Placental epithelial cell (primary cell): Measurements from ENCODE around the gene NMNAT2.

GRCh38 chr1:183043680-183044436 is 20.6 kb downstream of the LAMC1 start:
- CAGE, long polyA plus RNA = no peak

GRCh38 chr1:183132176-183132624 is 53.9 kb upstream of the LAMC2 start:
- CAGE, long polyA plus RNA = no peak

DNA sequence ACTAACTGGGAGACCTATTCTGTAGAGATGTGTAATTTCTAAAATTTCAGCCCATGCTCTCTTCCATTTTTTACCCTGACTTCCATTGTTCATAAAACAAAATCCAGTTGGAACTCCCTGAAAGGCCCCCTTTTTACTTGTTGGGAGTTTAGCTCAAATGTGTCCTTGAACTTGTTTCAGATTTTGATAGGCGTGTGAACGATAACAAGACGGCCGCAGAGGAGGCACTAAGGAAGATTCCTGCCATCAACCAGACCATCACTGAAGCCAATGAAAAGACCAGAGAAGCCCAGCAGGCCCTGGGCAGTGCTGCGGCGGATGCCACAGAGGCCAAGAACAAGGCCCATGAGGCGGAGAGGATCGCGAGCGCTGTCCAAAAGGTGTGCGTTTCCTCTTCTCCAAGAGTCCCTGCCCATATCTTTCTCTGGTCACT is 49.8 kb upstream of the LAMC2 start:
- CAGE, long polyA plus RNA = no peak

DNA sequence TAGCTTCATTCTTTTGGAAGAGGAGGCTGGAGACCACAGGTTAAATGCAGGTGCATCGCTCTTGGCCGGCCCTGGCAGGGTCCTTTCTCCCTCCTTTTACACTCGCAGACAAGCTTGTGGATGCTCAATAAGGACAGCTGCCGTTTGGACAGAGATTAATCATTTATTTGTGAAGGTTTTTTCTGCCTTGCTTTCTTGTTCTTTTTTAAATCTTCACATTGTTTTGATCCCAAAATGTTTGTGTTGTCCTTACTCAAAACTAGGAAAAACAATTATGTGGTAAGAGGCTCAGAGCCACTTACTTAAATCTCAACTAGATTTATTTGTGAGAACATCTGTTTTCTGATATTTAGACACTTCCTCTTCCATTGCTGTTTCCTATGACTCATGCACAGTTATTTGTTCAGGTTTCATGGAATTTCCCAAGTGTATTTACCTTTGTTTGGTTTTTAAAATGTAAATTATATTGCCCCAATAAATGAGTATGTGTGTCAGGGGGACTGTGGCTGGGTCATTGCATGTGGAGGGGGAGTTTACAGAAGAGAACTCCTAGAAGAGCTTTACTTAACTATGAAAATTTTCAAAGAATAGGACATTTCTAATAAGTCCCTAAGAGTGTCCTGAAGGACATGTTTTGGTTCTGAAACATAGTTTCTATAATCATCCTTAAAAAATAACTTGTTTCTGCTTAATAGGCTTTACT is 46.5 kb upstream of the LAMC2 start:
- CAGE, long polyA plus RNA = no peak

DNA sequence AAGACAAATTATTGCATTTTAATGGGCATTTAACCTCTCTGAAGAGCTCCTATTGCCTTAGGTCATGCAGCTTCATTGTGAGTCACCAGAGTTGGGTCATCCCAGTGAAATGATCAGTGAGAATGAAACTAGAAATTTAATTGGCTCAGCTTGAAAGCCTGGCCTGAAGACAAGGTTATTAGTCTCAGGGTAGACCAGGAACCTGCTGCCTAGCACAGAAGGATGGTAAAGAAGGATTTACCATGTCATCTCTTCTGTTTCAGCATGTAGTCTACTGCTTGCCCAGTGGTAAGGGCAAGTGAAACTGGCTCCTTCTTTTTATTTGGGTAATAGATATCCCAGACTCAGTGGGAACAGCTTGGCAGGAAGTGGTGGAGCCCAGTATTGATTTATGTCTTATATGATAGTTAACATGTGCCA is 23.5 kb downstream of the LAMC2 start:
- CAGE, long polyA plus RNA = no peak

- CAGE, long polyA plus RNA = no peak
Observed at GRCh38 chr1:183218095-183218852, 32.2 kb downstream of the LAMC2 start.

DNA sequence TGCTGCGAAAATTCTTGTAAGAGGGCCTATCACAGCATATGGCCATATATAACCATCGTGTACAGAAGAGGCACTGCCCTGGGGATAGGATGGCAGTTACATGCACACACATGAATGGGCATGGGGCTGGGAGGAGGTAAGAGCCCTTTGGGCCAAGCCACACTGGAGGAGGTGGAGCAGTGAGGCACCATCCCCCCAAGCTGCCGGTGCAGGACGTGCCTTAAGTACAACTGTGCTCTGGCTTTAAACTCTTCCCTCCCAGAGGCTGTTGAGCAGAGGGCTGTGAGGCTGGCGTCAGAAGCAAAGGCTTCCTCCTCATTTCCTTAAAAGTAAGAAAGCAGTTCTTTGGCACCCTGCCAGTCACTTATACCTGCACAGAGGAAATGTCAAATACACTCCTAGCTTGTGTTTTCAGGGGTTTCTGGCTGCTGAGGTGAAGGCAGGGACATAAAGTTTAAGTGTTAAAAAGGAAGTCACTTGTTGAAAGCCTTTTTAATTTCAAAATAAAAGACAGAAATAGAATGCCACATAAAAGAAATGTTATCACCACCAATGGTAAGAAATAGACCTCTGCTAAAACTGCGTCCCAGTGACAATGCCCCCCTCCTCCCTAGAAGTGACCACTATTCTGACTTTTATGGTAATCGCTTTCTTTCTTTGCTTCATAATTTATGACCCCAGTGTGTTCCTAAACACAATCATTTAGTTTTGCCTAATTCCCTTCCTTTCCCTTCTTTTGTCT is 33.0 kb downstream of the LAMC2 start:
- CAGE, long polyA plus RNA = no peak

- CAGE, long polyA plus RNA = no peak
Observed at GRCh38 chr1:183251936-183252626, 66.0 kb downstream of the LAMC2 start.

GRCh38 chr1:183417546-183418916 is at the start of gene NMNAT2:
NMNAT2 (minus strand) TSS chr1:183418380.
- CAGE, long polyA plus RNA = no peak

- CAGE, long polyA plus RNA = no peak
Observed at GRCh38 chr1:183568197-183568805, 22.0 kb downstream of the NCF2 start.

GRCh38 chr1:183583334-183583583 is 7.0 kb downstream of the NCF2 start:
- CAGE, long polyA plus RNA = no peak

GRCh38 chr1:183900012-183900399 is 95.1 kb downstream of the RGL1 start:
- CAGE, long polyA plus RNA = no peak

DNA sequence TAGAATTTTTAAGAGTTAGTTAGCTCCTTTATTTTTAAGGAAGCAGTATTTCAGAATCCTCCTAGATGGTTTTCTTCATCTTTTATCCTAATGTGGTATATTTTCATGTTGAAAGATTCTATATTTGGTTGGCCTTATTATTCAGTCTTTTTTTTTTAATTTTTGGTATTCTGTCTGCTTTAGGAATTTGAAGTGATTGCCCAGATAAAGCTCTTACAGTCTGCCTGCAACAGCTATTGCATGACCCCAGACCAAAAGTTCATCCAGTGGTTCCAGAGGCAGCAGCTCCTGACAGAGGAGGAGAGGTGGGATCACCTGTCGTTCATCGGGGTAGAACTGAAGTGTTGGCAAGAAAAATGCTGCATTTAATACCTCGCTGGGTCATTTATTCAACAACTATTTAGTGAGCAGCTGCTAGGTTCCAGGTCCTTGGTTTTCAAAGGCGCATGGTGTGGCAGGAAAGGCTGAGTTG is 99.8 kb downstream of the RGL1 start:
- CAGE, long polyA plus RNA = no peak

- CAGE, long polyA plus RNA = no peak
Observed at GRCh38 chr1:184283925-184284629, 102.8 kb upstream of the C1orf21 start.

DNA sequence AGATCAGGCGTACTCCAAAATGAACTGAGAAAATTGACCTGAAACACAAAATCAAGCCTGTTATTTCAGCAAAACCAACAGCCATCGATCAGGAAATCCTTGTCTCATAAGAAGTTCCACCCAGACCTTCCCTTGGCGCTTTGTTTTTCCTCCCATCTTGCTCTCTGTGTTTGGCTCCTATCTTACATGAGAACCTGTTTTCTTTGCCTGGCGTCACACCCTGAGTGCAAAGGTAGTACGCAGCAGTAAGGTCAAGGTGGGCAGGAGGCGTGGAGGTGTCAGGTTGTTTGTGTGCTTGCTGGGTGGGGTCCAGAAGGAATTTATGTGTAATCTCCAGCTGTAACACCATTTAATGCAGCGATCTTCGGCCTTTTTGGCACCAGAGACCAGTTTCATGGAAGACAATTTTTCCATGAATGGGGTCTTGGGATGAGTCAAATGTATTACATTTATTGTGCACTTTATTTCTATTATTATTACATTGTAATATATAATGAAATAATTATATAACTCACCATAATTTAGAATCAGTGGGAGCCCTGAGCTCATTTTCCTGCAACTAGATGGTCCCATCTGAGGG is 50.5 kb downstream of the C1orf21 start:
- CAGE, long polyA plus RNA = no peak

- CAGE, long polyA plus RNA = no peak
Observed at GRCh38 chr1:184481998-184482635, 95.3 kb downstream of the C1orf21 start.

DNA sequence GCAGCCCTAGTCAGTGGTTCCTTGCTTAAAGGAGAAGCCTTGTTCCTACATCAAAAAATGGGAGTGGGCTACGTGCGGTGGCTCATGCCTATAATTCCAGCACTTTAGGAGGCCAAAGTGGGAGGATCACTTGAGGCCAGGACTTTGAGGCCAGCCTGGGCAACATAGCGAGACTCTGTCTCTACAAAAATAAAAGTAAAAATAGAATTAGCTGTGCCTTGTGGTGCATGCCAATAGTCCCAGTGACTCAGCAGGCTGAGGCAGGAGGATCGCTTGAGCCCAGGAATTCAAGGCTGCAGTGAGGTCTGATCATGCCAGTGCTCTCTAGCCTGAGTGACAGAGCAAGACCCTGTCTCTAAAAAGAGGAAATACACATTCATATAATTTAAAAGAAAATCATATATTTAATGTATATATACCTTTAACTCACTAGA is 127.1 kb downstream of the C1orf21 start:
- CAGE, long polyA plus RNA = no peak

DNA sequence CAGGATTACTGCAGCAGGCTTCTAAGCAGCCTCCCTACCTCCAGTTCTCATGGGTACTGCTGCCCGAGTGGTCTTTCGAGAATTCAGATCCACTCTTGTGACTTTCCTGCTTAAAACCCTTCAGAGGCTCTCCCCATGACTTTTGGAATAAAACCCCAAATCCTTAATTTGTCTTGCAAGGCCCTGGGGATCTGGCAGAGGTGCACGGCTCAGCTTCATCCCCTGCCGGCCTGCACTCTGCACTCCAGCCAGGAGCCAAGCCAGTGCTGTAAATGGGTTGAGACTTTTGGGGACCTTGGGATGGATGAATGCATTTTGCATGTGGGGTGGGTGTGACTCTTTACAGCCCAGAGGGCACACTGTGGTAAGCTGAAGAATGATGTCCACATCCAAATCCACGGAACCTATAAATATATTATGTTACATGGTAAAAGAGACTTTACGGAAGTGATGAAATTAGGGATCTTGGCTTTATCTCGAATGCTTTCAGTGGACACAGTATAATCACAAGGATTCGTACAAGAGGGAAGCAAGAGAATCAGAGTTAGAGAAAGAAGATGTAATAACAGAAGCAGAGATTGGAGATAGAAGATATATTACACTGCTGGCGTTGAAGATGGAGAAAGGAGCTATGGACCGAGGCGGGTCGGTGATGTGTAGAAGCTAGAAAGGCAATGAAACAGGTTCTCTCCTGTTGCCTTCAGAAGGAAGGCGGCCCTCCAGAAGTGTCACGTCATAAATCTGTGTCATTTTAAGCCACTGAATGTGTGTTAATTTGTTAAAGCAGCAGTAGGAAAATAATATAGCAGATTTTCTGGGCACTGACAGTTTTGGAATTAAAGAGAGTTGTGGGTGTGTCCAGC is 177.7 kb downstream of the EDEM3 start:
- CAGE, long polyA plus RNA = no peak

GRCh38 chr1:184626281-184626502 is 128.5 kb downstream of the EDEM3 start:
- CAGE, long polyA plus RNA = no peak

DNA sequence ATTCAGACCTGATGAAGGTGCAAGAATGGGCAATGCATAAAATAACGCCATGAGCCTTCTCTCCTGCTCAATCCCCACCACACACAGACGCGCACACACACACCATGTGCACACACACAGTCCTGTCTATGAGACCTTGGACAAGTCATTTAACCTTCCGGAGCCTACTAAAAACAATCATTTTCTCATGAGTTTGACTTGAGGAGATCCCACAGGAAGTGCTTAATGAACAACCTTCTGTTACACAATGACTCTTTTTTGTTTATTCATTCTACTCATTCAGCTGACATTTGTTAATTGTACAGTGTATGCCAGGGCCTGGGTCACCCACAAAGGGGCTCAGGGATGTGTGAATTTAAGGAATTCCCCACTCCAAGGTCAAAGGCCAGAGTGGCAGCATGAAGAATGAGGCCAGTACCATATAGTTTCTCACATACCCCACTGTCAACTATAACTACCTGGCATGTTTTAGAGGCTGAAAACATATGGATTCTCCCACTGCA is 125.3 kb downstream of the EDEM3 start:
- CAGE, long polyA plus RNA = no peak